A549 (cell line): Measurements from ENCODE around the gene EEF1B2.

GRCh38 chr2:203717758-203718599, 11.5 kb downstream of the CD28 start:
- PRO-cap: no peak
CAGE:
- cytosol, long polyA plus RNA: no peak
- long polyA plus RNA: no peak
- nucleus, long polyA plus RNA: no peak

- PRO-cap: no peak
CAGE:
- cytosol, long polyA plus RNA: no peak
- long polyA plus RNA: no peak
- nucleus, long polyA plus RNA: no peak
Measured at GRCh38 chr2:203740793-203741519, 34.5 kb downstream of the CD28 start.

DNA sequence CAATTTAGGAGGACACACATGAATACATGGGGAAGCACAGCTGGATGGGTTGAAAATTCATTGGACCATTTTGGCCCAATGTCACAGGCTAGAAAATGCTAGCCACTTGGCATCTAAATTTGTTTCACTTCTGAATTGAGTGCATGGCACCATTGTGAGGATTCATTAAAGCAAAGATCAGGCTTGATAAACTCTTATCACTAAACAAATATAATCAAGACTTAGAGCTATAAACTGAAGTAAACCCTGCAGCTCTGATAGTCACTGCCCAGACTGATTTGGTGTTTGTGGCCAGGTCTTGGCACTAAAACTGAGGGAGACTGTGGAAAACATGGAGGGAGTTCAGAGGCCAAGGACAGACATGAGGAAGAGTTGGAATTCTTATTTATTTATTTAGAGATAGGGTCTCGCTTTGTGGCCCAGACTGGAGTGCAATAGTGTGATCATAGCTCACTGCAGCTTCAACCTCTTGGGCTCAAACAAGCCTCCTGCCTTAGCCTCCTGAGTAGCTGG, 53.0 kb upstream of the CTLA4 start:
- PRO-cap: no peak
CAGE:
- cytosol, long polyA plus RNA: no peak
- long polyA plus RNA: no peak
- nucleus, long polyA plus RNA: no peak

- PRO-cap: no peak
CAGE:
- cytosol, long polyA plus RNA: no peak
- long polyA plus RNA: no peak
- nucleus, long polyA plus RNA: no peak
Measured at GRCh38 chr2:204704616-204705350, 159.5 kb downstream of the PARD3B start.

GRCh38 chr2:204842574-204843077, 297.4 kb downstream of the PARD3B start:
- PRO-cap: no peak
CAGE:
- cytosol, long polyA plus RNA: no peak
- long polyA plus RNA: no peak
- nucleus, long polyA plus RNA: no peak

GRCh38 chr2:205300276-205300842, 381.9 kb upstream of the NRP2 start:
- PRO-cap: no peak
CAGE:
- cytosol, long polyA plus RNA: no peak
- long polyA plus RNA: no peak
- nucleus, long polyA plus RNA: no peak

DNA sequence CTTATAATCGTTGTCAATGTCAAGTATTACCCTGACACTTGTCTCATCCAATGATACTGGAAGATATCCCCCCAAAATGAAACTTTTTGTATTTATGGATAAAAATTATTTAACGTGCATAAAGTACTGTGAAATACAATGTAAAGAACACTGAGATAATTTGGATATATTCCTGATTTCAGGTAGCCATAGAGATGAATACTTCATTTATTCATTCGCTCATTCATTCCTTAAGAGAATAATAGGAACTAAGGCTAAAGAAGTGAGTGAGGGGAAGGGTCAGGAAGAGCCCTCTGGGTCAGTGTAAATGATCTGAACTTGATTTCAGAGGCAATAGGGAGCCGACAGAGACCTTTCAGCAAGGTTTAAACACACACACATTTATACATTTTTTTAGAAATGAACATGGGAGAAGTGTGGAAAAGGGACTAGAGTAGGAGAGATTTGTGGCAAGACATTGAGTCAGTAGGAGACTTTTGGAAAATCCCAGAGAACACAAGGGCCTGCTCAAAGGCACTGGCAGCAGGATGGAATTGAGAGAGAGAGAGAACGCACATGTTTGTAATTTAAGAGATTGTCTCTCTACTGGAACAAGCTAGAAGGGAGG, 307.1 kb upstream of the NRP2 start:
- PRO-cap: no peak
CAGE:
- cytosol, long polyA plus RNA: no peak
- long polyA plus RNA: no peak
- nucleus, long polyA plus RNA: no peak

DNA sequence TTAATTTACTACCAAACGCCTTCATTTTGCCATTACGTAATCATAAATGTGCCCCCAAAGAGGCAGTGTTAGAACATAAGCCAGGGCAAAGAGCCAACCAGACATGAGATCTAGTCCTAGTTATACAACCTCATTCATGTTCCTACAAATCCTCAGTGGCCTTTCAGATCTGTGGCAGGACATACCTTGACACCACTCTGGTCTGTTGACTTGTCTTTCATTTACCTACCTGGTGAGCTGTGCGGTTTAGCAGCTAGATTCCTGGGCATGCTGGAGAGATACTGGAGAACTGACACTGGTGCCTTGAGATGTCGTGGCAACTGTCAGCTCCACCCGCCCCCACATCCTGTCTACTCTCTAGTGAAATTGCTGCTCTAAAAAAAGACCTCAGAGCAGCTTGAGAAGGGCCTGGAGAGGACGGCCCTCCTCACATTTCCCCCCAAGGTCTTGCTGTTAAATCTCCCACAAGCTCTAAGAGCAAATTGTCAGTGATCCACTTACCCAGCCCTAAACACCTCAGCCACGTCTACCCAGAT, 21.5 kb upstream of the NRP2 start:
- PRO-cap: no peak
CAGE:
- cytosol, long polyA plus RNA: no peak
- long polyA plus RNA: no peak
- nucleus, long polyA plus RNA: no peak

DNA sequence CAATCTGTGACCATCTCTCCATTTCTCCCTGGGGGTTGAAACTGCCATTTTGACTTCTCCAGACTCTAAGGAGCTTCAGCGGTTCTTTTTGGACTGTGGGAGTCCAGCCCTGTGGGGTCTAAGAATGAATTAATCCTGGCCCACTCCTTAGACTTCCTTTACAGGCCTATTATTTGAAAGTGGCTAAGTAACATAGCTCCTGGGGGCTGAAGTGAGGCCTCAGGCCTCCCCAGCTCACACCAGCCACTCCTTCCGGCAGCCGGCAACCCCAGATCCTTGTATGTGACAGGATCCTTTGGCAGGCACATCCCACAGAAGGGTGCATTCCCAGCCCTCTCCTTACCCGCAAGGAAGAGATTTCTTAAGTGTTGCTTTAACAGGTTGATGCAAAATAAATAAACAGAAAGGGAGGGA, 32.4 kb downstream of the NRP2 start:
- PRO-cap: no peak
CAGE:
- cytosol, long polyA plus RNA: no peak
- long polyA plus RNA: no peak
- nucleus, long polyA plus RNA: no peak

- PRO-cap: no peak
CAGE:
- cytosol, long polyA plus RNA: no peak
- long polyA plus RNA: no peak
- nucleus, long polyA plus RNA: no peak
Measured at GRCh38 chr2:205768135-205768676, 85.9 kb downstream of the NRP2 start.

- PRO-cap: no peak
CAGE:
- cytosol, long polyA plus RNA: no peak
- long polyA plus RNA: no peak
- nucleus, long polyA plus RNA: no peak
Measured at GRCh38 chr2:205984456-205984855, 101.5 kb downstream of the INO80D start.

DNA sequence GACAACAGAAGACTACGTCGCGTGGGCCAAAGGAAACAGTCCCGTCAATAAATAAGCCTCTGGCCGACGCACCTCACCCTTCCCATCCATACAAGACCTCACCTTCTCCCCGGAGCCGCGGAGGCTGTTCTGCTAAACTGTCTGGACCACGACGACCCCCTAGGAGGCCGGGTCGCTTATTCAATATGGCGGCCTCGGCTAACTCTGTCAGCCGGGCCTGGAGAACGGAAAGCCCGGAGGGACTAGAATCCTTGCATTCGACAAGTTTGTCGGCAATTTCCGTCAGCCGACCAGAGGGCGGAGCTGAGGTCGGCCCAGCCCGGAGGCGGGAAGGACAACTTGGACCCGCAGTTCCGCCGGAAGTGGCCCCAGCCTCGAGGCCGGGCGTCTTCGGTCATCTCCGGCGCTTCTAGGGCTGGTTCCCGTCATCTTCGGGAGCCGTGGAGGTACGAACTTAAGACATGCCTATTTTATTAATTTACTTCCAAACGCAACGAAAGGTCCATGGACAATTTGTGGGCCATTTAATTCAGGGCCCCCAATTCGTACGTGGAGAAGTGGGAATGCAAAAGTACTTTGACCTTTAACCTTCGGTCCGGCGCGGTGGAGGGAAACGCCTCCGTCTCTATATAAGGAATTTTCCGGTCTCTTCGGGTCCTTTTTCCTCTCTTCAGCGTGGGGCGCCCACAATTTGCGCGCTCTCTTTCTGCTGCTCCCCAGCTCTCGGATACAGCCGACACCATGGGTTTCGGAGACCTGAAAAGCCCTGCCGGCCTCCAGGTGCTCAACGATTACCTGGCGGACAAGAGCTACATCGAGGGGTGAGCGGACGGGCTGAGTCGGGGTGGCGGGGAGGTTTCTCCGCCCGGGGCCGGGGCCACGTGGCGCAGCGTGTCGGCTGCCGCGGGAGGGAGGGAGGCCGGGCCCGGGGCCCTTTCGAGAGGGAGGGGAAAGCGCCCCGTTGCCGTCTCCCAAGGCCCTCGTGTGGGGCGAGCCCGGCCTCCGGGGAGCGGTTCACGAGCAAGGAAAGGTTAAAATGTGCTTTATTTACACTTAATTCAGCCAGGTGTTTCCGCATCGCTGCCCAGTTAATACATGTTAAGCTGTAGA, at the start of gene EEF1B2:
Gene EEF1B2, plus strand, starts transcription at position 657 of the 1,110 bp plus-strand sequence.
- PRO-cap: bidirectional peak, plus-strand start at position 397 of the sequence, minus-strand start at position 206 of the sequence; unidirectional peak, plus-strand start at position 657 of the sequence
CAGE:
- cytosol, long polyA plus RNA: start-site peak on the minus strand centred at position 167 of the sequence, 119 bp wide, 1,571 and 3,068 reads in 2 replicates; start-site peak on the plus strand centred at position 395 of the sequence, 79 bp wide, 1,287 and 996 reads in 2 replicates
- long polyA plus RNA: start-site peak on the minus strand centred at position 164 of the sequence, 112 bp wide, 973 and 680 reads in 2 replicates; start-site peak on the plus strand centred at position 416 of the sequence, 58 bp wide, 743 and 418 reads in 2 replicates; start-site peak on the plus strand centred at position 633 of the sequence, 50 bp wide, 423 and 214 reads in 2 replicates
- nucleus, long polyA plus RNA: start-site peak on the minus strand centred at position 195 of the sequence, 174 bp wide, 2,411 and 840 reads in 2 replicates; start-site peak on the plus strand centred at position 507 of the sequence, 316 bp wide, 972 and 251 reads in 2 replicates

DNA sequence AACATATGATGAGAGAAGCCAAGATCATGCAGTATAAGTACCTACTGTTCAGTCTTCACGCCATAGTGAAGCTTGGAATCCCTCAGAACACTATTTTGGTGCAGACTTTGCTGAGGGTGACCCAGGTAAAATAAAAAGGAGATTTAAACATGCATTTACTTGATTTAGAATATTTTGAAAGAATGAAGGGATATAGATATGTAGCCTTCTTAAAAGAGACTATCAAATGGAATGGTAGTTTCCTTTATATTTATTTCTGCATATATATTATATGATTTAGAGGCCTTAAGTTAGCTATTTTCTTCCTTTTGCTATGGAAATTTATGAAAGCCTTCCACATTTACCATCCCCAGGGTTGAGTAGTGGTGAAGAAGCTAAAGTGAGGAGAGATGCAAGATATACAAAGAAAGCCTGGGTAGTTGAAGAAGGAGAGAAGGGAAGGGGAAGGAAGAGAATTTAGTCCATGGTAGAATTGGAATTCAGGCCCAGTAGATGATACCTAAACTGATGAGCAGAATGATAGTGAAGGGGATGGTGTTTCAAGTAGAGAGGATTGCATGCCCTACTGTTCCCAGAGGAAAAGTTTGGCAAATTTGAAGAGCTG, 2.0 kb downstream of the FASTKD2 start:
- PRO-cap: no peak
CAGE:
- cytosol, long polyA plus RNA: no peak
- long polyA plus RNA: no peak
- nucleus, long polyA plus RNA: no peak

DNA sequence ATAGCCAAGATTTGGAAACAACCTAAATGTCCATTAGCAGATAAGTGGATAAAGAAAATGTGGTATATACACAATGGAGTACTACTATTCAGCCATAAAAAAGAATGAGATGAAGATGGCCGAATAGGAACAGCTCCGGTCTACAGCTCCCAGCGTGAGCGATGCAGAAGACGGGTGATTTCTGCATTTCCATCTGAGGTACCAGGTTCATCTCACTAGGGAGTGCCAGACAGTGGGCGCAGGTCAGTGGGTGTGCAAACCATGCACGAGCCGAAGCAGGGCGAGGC, 31.5 kb upstream of the CPO start:
- PRO-cap: no peak
CAGE:
- cytosol, long polyA plus RNA: no peak
- long polyA plus RNA: no peak
- nucleus, long polyA plus RNA: no peak

DNA sequence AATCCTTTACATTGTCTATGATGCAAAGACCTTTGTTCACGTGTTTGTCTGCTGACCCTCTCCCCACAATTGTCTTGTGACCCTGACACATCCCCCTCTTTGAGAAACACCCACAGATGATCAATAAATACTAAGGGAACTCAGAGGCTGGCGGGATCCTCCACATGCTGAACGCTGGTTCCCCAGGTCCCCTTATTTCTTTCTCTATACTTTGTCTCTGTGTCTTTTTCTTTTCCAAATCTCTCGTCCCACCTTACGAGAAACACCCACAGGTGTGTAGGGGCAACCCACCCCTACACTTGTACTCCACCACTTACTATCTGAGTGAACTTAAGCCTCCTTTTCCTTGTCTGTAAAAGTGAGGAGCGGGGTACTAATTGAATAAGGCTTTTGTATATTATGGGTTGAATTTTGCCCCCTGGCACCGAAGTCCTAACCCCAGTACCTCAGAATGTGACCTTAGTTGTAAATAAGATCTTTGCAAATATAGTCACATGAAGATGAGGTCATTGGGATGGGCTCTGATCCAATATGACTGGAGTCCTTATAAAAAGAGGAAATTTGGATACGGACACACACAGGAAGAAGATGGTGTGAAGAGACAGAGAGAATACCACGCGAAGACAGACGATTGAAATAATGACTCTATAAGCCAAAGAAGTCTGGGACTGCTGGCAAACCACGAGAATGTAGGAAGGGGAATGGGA, 98.3 kb downstream of the CPO start:
- PRO-cap: no peak
CAGE:
- cytosol, long polyA plus RNA: no peak
- long polyA plus RNA: no peak
- nucleus, long polyA plus RNA: no peak

- PRO-cap: no peak
CAGE:
- cytosol, long polyA plus RNA: no peak
- long polyA plus RNA: no peak
- nucleus, long polyA plus RNA: no peak
Measured at GRCh38 chr2:207131581-207132091, 34.1 kb downstream of the KLF7 start.

- PRO-cap: no peak
CAGE:
- cytosol, long polyA plus RNA: no peak
- long polyA plus RNA: no peak
- nucleus, long polyA plus RNA: no peak
Measured at GRCh38 chr2:207149379-207149805, 16.4 kb downstream of the KLF7 start.

DNA sequence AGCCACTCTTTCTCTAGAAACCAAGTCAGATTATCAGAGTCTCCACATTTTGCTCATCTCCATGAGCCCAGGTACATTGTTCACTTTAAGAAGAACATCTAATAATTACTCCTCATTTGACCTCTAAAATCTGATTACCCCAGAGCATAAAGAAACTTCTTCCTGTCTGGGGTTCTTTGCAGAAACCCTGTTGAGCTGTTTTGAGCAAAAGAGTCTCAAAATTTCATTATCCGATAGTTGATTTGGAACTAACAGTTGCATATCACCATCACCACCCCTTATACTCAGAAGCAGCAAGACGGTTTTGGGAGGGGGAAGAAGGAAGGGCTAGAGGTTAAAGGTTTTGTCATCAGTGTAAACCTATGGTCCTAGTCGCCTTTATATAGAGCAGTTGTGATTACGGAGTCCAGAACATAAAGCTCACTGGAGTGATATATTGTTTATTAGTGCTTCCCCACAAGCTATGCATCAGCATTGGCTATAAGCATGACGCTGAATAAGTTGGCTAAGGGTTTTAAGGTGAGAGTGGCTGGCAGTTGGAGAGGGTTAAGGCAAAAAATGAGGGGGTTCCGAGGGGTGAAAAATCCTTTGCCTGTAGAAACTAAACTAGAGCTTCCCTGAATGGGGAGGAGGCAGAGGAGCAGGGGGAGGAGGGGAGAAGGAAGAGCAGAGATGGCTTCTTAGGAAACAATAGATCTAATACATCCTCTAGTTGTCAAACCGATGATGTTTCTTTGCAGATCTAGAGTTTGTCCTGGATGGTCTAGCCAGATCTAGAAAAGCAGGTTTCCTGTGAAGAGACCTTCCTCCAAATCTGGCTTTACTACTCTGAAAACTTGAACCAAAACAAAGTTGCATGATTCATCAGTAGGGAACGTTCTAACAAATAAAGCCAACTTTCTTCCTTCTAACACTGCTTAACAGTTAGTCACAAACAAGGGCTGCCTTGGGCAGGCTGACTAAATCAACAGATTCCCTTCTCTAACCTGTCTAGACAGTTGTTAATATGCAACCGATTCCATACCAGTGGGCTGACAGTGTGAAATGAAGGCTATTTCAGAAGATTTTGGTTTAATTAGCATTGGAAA, 2.6 kb downstream of the KLF7 start:
- PRO-cap: no peak
CAGE:
- cytosol, long polyA plus RNA: no peak
- long polyA plus RNA: no peak
- nucleus, long polyA plus RNA: no peak

DNA sequence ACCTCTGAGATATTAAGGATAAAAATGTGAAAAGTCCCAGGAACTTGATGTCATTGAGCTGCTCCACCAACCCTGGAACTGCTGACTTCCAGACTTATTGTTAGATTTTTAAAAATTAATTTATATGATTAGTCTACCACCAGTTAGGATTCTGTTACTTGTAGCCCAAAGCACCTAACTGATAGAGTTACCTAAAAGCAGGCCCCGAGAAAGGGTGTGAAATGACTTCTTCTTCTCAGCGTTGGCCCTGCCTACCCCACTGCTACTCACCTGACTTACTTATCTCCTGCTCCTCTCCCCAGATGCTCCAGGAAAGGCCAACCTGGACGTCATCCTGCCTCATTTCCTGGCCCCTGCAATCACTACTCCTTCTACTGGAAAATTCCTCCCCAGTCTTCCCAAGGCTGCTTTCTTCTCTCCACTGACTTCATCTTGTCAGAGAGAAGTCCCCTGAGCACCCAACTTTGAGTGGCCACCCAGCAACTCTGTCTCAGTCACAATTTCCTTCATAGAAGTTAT, 63.3 kb upstream of the KLF7 start:
- PRO-cap: no peak
CAGE:
- cytosol, long polyA plus RNA: no peak
- long polyA plus RNA: no peak
- nucleus, long polyA plus RNA: no peak

GRCh38 chr2:207254504-207255478, 89.0 kb upstream of the KLF7 start:
- PRO-cap: no peak
CAGE:
- cytosol, long polyA plus RNA: no peak
- long polyA plus RNA: no peak
- nucleus, long polyA plus RNA: no peak